ENCODE measurements around the genes KRTAP4-8, KRTAP4-11, KRTAP9-6 and KRTAP29-1.

- PRO-cap: no peak
- RRBS: no CpG with 5 or more reads among the region's 7 CpGs
These were observed 3.1 kb downstream of the RARA start for GRCh38 chr17:40311903-40312696.

GRCh38 chr17:40322150-40322829, 13.3 kb downstream of the RARA start:
- PRO-cap: no peak
- RRBS: no CpG with 5 or more reads among the region's 15 CpGs

DNA sequence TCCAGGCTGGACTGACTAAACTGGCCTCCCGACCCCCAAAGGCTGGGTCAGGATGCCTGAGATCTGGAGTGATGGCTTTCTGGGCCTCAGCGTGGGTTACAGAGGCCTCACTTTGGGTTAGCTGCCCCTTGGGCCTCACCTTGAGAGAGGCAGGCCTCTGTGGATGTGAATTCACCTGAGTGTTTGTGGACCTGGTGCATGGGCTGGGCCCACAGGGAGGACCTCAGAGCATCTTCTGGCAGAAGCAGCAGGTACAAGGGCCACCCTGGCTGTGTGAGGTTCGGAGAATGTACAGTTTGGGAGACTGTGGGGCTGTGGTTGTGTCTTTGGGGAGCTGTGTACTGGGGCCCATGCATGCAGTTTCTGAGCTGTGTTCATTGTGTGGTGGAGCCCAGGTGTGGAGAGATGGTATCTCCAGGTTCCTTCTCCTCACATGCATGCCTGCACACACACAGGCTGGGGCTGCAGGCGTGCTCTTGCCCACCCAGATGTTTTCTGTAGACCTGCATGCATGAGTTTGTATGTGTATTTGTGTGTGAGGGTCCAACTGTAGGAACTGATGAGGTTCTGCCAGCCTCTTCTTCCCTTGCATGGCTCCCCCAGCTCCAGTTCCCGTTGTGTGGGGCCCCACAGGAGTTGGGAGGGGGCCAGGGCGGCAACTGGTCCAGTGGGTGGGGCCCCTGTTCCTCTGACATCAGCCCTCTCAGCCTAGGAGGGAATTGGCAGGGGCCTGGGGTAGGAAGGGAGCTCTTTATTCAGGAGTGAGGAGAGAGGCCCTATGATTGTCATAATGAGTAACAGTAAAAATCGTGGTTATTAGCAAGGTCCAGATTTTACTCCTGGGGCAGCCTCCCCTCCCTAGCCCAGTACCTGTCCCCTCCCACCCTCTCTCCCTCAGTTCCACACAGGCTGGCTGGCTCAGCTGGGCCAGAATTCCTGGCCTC, 18.5 kb downstream of the RARA start:
- PRO-cap: no peak
- RRBS: no CpG with 5 or more reads among the region's 7 CpGs

DNA sequence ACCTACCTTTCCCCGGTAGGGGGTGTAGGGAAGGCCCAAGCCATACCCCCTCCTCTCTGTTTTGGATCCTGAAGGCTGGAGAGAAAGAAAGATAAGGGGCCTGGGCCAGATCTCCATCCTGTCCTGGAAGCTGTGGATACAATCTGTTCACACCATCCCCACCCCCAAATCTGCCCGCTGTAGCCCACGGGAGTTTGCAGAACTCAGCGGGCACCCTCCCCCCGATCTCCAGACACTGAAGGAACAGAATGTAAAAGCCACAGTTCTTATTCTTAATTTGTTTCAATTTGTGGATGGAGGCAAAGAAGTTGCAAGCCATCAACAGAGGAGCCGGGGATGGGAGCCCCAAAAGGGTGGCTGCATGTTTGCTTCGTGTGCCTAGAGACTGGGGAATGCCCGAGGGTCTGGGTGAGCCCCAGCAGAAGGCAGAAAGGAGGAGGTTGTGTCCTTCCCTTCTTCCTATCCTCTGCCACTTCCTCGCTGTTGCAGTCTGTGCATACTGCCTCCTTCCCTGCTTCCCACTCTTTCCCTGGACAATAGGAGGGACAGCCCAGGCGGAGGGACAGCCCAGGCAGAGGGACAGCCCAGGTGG, 27.1 kb downstream of the GJD3 start:
- PRO-cap: no peak
- RRBS: no CpG with 5 or more reads among the region's 10 CpGs

- PRO-cap: no peak
- RRBS: no CpG with 5 or more reads among the region's 10 CpGs
These were observed 16.7 kb downstream of the GJD3 start for GRCh38 chr17:40347621-40348367.

DNA sequence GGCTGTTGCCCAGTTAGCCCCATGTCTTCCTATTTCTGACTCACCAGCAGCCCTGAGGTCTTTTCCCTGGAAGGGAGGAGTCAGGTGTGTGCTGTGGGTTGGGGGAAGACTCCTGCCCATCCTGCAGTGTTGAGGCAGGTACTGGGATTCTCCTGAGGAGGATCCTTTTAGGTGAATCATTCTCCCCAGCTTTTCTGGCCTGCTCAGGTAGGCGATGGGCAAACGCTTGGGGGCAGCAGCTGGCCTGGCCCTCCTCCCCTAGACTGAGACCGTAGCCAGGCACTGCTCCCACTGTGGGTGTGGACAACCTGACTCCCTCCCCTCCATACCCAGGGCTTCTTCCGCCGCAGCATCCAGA, 15.1 kb downstream of the GJD3 start:
- PRO-cap: no peak
- RRBS: no CpG with 5 or more reads among the region's 5 CpGs

GRCh38 chr17:40357828-40358027, 6.8 kb downstream of the GJD3 start:
- PRO-cap: no peak
- RRBS: no CpG with 5 or more reads among the region's 2 CpGs

- PRO-cap: no peak
- RRBS: no CpG with 5 or more reads among the region's 15 CpGs
These were observed 5.3 kb downstream of the IGFBP4 start for GRCh38 chr17:40448232-40449349.

GRCh38 chr17:40464240-40464591, 21.0 kb downstream of the IGFBP4 start:
- PRO-cap: no peak
- RRBS: no CpG with 5 or more reads among the region's 5 CpGs

DNA sequence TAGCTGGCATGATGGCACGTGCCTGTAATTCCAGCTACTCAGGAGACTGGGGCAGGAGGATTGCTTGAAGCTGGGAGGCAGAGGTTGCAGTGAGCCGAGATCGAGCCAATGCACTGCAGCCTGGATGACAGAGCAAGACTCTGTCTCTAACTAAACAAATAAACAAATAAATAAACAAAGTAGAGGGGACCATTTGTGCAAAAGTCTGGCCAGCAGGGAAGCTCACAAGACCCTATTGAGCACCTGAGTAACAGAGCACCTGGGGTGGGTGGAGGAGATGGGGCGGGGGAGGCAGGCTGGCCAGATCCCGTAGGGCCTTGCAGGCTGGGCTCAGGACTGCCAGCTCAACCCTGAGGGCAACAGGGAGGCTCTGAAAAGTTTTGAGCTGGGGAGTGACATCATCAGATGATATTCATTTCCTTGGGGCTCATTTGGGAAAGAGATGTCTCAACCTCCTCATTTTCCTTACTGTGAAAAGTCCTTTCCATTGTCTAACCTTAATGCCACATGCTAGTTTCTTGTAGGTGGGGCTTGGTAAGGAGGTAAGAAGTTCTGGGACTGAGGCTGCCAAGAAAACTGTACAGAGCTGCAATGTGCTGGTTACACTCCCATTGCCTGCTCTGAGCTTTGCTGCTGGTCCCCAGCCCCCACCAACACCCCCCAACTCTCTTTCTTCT, 3.8 kb downstream of the TNS4 start:
- PRO-cap: no peak
- RRBS: no CpG with 5 or more reads among the region's 5 CpGs

DNA sequence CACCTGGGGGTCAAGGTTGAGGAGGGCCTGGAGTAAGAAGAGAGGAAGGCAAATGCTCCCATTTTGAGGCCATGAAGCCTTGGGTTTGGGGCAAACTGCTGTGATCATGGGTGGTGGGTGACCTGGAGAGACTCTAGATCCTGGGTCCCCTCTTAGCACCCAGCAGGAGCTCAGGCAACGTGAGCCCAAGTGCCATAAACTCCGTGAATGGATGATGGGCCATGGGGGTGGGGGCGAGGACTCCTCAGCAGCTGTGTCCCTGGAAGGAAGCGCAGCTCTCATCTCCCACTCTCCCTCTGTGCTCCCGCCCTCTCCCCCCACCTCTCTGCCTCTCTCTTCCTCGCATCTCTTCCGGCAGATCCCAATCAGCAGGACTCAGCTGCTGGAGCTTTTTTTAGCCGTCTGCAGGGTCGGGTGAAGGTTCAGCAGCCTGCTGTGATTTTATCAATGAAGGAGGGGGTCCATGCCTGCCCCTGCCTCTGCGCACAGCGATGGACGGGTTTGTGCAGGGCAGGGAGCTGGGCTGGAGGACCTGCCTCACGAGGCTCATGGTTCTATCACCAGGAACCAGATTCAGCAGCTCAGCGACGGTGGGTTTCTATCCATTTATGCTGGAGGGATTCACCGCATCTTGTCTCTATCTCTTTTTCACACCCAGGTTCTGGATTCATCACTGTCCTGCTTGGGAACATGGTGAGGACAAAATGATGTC, 8.3 kb downstream of the CCR7 start:
- PRO-cap: no peak
- RRBS: no CpG with 5 or more reads among the region's 16 CpGs

GRCh38 chr17:40601445-40601914, 36.2 kb upstream of the CCR7 start:
- PRO-cap: no peak
- RRBS: no CpG with 5 or more reads among the region's 6 CpGs

- PRO-cap: no peak
- RRBS: no CpG with 5 or more reads among the region's 6 CpGs
These were observed 40.2 kb upstream of the CCR7 start for GRCh38 chr17:40605365-40605933.

DNA sequence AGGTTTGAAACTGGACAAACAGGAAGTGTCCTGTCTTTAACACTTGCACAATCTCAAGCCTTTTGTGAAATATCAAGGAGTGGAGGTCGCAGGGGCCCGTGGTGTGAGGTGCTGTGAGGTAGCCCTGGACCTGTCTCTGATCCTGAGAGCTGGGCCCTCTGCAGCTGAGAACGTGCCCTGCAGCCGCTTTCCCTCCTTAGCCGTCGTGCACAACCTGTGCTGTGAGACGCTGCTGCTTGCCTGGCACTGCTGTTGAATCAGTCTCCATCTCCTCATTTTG, 29.9 kb downstream of the SMARCE1 start:
- PRO-cap: no peak
- RRBS: no CpG with 5 or more reads among the region's 7 CpGs

GRCh38 chr17:40816952-40817883, 5.2 kb downstream of the KRT10 start:
- PRO-cap: no peak
- RRBS: no CpG with 5 or more reads among the region's 8 CpGs

DNA sequence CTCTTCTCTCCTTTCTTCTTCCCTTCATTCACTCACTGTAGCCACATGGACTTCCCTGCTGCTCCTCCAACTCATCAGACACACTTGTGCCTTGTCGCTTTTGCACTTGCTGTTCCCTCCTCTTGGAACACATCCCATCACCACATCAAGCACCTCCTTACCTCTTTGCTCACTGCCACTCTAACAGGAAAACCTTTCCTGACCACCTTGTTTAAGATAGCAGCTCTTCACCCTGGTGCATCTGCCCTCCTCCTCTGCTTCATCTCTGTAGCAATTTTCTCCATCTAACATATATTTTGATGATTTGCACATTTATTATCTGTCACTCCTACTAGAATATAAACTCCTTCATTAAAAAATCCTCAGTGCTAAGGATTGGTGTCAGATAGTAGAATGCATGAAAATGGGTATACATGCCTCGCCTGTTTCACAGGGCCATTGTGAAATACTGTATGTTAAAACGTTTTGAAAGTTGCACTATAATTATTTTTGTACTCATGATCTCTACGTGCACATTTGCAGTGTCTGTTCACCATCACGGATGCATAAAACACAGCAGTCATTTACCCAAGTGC, 10.5 kb downstream of the KRT23 start:
- PRO-cap: no peak
- RRBS: no CpG with 5 or more reads among the region's 5 CpGs

- PRO-cap: no peak
- RRBS: no CpG with 5 or more reads among the region's 4 CpGs
These were observed at the start of gene KRTAP4-8 for GRCh38 chr17:41098023-41098222. Gene KRTAP4-8, minus strand, starts transcription at chr17:41098142.

- PRO-cap: no peak
- RRBS: no CpG with 5 or more reads among the region's 3 CpGs
These were observed at the start of gene KRTAP4-11 for GRCh38 chr17:41118196-41118537. Gene KRTAP4-11, minus strand, starts transcription at chr17:41118373.

GRCh38 chr17:41265209-41265632, at the start of gene KRTAP9-6:
Gene KRTAP9-6, plus strand, starts transcription at chr17:41265378.
- PRO-cap: no peak

DNA sequence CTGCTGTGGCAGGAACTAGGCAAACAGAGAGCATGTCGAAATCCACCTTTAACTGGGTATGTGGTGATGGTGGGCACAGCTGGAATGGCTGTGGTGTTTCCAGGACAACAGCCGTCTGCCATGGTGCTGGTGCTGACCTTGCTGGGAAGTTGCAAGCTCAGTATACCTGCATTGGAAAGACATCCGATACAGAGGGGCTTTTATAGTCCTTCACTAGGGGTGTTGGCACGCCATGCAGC, at the start of gene KRTAP29-1:
TSS of gene KRTAP29-1 (minus strand) at position 122 of the 239 bp plus-strand sequence.
- PRO-cap: no peak
- RRBS: no CpG with 5 or more reads among the region's 4 CpGs